Epidermal melanocyte (primary cell): ENCODE measurements around the gene NSRP1.

GRCh38 chr17:29086906-29087532 lies 44.1 kb downstream of the PIPOX start:
- RRBS, result 98% methylated on average over 2 of the region's 18 CpGs

DNA sequence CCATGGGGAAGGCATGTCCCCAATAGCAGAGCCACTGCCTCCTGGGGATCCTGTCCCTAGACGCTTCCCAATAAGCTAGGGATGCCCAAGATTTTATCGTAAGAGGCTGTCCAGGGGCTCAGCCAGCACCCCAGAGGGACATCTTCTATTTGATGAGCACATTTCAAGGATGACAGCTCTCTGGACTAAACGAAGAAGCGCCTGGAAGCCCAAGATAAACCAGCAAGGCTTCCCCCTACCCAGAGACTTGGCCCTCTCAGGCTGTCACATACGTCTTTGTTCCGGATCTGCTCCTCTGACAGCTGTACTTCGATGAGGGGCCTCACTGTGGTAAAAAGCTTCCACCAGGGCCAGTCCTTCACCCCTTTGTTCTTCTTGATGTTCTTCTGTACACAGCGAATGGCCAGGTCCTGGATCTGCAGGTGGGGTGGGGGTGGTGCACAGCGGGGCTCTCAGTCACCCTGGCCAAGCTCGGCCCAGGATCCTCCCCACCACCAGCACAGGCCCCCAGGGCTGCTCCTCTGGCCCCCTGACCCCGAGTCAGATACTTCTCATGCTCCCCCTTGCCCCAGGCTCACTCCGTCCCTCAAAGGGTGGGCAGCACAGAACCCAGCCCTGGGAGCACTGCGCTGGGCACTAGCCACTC lies 55.7 kb downstream of the PIPOX start:
- RRBS, result 96% methylated on average over 2 of the region's 13 CpGs

DNA sequence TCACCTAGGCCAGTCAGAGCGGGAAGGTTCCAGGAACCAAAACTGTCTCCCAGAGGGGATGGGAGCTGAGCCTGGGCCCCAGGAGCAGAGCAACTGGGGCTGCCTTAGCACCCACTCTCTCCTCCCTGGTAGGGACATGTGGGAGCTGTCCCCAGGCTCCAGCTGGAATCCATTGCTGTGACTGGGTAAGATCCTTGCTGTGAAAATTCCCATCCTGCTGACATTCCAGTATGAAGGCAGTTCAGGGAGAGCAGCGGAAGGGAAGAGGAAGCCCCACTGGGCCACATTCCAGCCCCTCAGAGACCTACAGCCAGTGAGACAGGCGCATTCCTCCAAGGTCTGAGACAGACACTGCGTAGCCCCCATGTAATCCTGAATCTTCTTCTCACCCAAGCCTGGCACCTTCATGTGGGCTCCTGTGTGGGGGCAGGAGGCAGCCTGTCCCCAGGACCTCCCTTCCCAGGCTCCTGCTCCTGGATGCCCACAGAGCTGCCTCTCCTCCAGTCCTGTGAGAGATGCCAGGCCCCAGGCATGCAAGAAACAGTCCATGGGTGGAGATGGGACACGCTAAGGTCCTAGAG lies 24.2 kb downstream of the MYO18A start:
- RRBS, result no CpG with 5 or more reads among the region's 5 CpGs

DNA sequence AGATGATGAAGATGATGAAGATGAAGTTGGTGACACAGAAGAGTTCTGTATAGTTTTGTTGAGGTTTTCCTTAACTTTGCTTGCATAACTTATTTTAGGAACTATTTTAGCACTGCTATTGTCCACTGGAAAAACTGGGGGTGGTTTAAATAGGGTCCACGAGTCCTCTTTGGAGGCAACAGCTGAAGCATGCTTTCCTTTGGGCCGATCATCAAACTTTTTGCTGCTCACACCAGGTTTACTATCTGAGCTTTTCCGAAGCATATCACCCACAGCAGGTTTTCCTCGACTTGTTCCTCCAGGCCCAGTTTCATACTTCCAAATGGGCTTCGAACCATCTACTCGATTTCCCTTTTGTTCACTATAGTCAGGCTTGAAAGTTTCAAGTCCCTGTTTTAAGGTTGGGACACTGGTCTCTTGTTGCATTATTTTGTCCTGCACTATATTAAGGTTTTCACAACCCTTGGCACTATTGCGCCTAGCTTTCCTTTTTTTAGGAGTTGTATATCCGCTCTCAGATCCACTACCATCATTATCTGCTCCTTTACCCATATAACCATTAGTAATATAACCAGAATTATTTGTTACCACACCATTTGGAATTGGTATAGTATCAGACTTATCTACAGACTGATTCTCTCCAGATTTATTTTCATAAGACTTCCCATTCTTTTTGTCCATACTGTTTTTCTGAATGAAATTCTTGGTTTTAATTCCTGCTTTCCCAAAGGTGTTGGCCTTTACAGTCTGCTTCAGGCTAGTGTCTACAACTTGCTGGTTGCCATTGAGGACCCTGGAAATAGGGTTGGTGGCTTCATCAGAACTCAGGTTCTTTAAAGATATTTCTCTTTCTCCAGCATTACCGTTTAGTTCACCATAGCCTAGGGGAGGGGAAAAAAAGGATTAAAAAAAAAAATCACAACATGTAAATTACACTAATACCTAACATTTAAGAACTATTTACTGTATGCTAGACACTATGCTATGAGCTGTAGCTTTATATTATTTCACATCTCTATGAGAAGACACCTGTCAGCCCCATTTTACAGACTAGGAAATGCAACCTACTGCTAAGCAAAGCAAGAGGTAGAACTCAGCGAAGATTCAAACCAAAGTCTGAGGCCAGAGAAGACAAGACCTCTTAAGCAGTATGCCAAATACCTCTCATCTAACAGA lies 6.7 kb downstream of the NUFIP2 start:
- RRBS, result no CpG with 5 or more reads among the region's 10 CpGs

- RRBS, result no CpG with 5 or more reads among the region's 7 CpGs
Observed at GRCh38 chr17:29391442-29391723, 1.2 kb downstream of the TAOK1 start.

- RRBS, result 40% methylated on average over 21 of the region's 54 CpGs
Observed at GRCh38 chr17:29565698-29566464, 956 bp downstream of the ABHD15 start.

DNA sequence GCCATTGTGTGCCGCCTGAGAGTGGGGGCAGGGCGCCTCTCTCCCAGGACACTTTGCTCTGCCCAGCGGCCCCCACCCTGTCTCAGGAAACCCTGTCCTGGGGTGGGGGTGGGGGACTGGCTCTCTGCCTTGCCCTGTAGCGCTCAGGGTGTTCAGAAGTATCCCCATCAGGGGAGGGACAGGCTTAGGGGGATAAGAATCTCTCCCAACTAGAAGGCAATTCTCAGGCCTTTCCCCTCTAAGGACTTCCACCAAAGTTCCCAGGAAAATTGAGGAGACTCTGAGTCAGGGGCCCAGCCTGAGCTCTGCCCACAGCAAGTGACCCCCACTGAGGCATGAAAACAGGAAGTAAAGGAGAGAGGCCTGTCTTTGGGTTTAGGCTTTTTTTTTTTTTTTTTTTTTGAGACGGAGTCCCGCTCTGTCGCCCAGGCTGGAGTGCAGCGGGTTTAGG lies 4.8 kb downstream of the GIT1 start:
- RRBS, result no CpG with 5 or more reads among the region's 8 CpGs

DNA sequence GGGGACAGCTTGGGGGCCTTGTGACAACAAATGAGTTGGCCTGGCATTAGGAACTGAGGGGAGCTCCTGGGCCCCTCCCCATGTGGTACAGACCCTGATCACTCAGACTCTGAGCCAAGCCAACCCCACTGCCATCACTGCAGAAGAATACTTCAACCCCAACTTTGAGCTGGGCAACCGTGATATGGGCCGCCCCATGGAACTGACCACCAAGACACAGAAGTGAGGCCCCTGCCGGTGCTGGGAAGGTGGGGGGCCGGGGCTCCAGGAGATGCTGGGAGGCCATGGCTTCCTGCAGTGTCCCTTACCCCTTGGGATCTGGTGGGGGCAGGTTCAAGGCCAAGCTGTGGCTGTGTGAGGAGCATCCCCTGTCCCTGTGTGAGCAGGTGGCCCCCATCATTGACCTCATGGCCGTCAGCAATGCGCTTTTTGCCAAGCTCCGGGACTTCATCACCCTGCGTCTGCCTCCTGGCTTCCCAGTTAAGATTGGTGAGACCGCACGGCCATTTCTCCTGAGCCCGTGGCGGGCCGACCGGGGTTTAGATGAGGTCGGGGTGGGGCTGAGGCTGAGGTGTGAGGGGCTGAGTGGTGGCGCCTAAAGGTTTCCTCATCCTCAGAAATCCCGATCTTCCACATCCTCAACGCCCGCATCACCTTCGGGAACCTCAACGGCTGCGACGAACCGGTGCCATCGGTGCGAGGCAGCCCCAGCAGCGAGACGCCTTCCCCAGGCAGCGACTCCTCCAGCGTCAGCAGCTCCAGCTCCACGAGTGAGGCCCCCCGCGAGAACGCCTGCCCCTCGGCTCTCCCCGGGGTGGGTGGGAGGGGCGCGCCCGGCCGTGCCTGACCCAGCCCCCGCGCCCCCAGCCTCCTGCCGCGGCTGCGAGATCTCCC lies 10.7 kb downstream of the CORO6 start:
- RRBS, result 98% methylated on average over 7 of the region's 45 CpGs

GRCh38 chr17:29617861-29618627 lies 4.7 kb downstream of the CORO6 start:
- RRBS, result 7% methylated on average over 23 of the region's 61 CpGs

DNA sequence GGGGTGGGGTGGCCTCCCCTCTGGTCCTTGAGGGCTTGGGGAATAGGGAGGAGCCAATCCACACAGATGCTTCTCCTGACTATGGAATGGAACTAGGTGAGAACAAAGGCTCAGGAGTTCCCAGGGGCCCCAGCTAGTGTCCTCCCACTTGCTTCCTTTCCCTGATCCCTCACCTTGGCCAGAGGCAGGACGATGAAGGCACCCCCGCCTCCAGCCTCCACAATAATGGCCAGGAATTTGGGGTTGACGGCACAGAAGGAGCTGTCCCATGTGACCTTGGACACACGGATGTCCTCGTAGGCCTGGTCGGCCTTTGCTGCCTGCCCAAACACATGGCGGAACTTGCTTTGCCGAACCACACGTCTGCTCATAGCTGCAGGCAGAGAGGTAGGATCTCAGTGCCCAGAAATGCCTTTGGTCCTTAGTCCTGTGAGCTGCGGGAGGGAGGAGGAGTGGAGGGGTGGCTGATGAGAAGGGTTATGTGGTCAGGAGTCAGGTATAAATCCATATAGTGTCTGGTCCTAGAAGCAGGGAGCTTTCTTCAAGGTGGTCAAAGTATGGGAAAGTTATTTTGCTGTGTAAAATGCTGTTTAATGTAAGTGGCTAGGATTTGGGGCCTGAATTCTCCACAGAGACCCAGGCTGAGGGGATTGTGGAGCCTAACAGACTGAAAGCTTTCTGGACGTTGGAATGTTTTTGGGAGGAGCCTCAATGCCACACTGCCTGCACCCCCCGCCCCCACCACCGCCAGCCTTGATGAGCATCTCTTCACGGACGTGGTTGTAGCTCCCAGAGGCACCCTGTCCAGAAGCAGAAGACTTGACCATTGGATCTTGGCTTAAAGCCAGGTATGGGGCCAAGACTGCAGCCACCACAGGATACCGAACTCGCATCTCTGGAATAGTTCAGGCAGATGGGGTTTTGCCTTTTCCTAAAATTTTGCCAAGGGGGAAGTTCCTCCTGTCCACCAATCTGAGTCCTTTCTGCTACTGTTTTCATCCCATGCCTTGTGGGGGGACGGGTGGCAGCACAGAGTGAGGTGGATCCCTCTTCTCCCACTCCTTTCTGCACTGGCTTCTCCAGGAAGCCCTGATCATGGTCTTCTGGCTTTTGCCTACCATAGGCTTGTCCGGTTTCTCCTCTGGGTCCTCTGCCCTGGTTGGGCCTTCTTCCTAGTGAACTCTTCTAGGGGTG lies 1.3 kb downstream of the CORO6 start:
- RRBS, result no CpG with 5 or more reads among the region's 19 CpGs

GRCh38 chr17:29636034-29636641 lies 13.4 kb upstream of the CORO6 start:
- RRBS, result no CpG with 5 or more reads among the region's 4 CpGs

DNA sequence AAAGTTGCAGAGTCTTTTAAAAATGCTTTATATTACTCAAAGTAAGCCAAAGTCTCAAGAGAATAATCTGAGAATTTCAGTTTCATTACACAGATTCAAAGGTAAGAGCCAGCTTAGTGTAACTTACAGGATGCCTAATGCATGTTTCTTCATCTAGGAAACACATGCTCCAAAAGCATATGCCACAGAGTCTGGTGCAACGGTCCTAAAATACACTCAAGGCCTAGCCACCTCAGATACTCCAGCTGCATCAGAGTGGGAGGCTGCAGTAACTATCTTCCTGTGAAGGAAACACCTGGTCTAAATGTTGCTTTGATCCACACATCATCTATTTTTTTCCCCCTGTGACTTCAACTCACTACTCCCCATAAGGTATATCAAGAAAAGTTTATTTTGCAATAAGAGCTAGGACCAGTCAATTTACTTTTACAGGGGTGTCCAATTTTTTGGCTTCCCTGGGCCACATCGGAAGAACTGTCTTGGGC lies 51.6 kb upstream of the CORO6 start:
- RRBS, result no CpG with 5 or more reads among the region's 2 CpGs

DNA sequence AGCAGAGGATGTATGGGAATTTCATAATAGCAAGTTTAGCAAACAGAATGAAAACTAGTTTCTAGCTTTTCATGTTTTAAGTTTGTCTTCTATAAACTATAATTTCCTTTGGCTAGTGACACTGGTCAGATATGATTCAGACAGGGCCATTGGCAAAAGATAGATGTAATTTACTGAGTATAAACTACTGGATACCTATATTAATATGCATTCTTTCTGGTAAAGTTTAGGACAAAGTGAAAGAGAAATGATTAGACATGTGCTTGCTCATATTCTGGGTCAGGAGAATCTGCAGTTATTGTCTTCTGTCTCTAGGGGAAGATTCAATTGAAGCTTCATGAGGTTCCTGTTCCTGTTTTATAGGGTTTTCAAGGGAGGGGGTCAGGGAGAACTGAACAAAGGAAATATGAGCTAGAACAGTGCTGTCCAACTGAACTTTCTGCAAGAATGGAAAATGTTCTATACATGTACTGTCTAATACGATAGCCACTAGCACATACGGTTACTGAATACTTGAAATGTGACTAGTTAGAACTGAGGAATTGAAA lies 59.3 kb upstream of the CORO6 start:
- RRBS, result no CpG with 5 or more reads among the region's 2 CpGs

- RRBS, result no CpG with 5 or more reads among the region's 1 CpG
Observed at GRCh38 chr17:29695088-29695508, 72.4 kb upstream of the CORO6 start.

DNA sequence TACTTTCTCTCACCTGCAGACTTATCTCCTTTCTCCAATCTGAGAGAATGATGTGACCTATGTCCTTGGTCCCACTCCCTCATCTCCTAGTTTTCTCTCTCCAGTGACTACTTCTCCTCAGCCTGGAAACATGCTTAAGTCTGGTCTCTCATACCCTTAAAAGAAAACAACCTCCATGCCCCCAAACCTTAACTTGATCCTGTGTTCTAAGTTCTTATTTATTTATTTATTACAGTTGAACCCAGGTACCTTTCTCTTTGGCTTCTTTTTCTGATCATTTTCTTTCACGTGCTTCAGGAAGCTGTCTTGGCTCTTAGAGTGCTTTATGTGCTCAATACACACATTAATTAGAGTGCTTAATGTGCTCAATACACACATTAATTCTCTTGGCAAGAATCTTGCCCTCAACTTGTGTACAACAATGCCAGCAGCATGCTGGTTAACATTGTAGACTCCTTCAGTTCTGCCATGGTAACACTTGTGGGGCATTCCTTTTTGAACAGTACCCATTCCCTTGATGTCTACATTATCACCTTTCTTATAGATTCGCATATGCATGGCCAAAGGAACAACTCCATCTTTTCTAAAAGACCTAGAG lies 93.4 kb upstream of the CORO6 start:
- RRBS, result no CpG with 5 or more reads among the region's 2 CpGs

GRCh38 chr17:29716645-29717451 lies 94.1 kb upstream of the CORO6 start:
- RRBS, result no CpG with 5 or more reads among the region's 5 CpGs

GRCh38 chr17:29722315-29723305 lies 99.9 kb upstream of the CORO6 start:
- RRBS, result no CpG with 5 or more reads among the region's 9 CpGs

GRCh38 chr17:29723671-29724315 lies 101.1 kb upstream of the CORO6 start:
- RRBS, result no CpG with 5 or more reads among the region's 3 CpGs

GRCh38 chr17:30116614-30117776 lies at the start of gene NSRP1:
Gene NSRP1 (plus strand): TSS chr17:30116816.
- RRBS, result 2% methylated on average over 15 of the region's 51 CpGs